Natural killer cell (primary cell): ENCODE results near the gene NEB.

DNA sequence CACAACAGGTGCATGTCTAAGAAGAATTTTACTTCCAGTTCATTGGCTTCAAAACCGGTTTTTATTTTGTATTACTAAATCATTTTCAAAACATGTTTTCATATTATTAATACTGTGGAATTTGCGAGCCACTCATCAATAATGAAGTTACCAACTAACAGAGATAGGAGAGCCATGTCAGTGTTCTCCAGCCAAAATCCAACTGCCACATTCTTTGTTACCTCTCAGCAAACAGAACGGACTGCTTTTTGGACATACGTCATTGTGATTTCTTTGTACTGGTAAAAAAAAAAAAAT, 414.2 kb upstream of the MMADHC start:
- PRO-cap: no peak

DNA sequence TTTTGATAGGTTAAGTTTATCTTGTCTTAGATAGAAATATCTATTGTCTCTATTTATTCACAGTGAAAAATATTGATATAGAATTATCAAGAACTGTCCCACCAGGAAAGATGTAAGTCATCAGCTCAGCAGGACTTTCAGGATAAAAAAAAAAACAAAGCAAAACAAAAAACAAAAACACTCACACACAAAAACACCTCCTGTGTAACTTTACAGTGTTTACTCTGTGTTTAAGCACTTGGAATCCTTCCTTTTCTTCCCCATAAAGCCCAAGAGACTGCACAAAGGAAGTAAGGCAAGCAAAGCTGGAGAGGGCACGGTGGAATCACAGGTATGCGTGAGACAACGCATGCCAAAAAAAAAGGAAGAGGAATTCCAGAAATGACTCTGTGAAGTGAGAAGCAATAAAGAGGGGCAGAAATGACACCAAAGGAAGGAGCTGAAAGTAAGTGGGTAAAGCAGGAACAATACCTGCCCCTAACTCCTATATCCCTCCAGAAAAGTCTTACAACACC, 9.4 kb downstream of the RND3 start:
- PRO-cap: no peak

DNA sequence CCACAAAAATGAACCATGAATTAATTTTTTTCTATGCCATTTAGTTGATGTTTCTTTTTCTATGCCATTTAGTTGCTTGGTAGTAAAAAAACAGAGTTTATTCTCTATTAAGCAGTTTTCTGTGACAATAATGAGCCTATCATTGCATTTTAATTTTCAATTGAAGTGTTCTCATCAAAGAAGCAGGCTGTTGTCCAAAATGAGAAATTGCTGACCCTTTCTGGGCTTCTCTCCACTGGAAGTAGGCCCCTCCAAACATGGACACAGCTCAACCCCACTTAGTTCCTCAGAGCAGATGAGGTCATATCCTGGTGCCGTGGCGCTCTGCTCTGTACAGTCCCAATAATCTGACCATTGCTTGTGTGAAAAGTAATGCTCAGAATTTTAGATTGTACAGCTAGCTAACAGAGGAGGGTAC, 156.6 kb upstream of the RND3 start:
- PRO-cap: no peak

DNA sequence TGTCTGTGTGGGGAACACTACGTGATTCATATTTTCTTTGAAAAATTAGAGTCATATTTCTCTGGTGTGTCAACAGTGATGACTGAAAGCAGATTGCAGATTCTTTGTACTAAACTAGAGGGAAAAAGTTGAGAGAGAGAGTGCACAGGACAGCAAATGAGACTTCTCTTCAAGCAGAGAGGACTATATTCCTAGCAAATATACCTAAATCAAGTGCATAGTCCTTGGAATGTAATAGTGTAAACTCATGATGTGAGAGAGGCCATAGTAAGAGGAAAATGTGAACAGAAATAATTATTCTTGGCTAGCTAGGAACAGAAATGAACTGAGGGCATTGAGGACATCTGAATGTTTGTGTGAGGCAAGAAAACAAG, 157.0 kb upstream of the RND3 start:
- PRO-cap: no peak

- PRO-cap: bidirectional peak, plus-strand start at chr2:151637401, minus-strand start at chr2:151637262; bidirectional peak, plus-strand start at chr2:151637660, minus-strand start at chr2:151637640
These were observed 97.0 kb downstream of the NEB start for GRCh38 chr2:151637125-151637880.

DNA sequence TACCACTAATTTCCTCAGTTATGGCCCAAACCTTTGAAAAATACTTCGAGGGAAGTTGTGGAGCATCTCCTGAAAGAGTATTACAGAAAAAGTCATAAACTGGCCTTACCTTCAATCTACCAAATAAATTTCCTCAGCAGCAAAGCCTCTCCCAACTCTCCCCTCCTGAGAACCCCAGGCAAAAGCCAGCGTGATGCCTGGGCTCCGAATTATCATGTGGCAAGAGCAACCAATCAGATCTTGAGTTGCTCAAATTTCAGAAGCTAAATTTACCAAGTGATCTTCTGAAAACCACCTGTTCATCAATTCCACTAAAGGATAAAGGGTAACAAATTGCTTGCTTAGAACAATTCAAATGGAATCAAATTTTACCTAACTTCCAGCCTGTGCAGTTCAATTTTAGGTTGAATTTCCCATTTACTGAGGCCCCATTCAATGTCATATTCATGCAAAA, at the start of gene NEB:
Gene NEB, minus strand, starts transcription at position 188 of the 454 bp plus-strand sequence.
- PRO-cap: no peak

DNA sequence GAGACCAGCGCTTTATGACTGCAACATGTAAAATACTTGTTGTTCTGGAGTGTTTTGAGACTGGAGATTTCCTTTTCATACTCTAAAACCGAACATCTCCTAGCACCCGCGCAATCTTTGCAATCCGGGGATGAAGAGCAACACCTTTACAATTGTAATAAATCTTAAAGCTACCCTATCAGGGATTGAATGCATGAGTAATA, 744 bp downstream of the STAM2 start:
- PRO-cap: no peak

DNA sequence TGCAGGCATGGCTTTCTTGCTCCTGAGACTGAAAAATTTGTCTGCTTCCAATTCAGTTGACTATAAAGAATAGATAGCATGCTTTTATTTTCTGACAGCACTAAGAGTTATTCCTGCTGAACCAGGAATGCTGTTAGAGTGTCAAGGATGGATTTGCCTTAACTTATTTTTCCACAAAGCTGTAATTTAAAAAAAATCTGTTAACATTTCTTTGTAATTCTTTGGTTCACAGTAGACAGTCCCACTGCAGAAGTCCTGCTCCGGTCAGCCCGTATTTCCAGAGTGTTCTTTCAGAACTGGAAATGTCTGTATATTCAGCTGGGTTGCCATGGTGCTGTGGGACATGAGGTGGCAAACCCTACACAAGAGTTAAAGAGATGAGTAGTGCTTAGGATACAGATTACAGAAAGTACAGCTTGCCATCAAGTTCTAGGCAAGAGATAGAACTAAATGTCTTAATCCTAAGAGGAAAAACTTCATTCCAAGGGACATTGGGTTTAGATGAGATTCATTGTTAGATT, 60.0 kb downstream of the FMNL2 start:
- PRO-cap: no peak

DNA sequence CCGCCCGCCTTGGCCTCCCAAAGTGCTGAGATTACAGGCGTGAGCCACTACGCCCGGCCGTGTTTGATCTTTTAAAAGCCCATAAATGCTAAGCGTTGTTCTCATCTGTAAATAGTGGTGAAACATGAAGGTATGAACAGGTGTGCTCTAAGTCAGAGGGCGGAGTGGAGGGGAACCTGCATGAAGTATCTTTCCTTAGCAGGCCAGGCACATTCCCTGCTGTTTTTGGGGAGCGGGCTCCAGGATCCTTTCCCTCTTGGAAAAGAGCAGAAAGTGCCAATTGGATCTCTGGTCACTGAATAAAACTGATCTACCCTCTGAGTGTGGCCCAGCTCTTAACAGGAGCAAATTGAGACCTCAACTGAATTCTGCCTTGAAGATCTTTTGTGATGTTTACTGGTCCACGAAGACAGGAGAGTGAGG, 67.2 kb downstream of the FMNL2 start:
- PRO-cap: no peak

GRCh38 chr2:152415259-152415781, 80.3 kb downstream of the FMNL2 start:
- PRO-cap: no peak

DNA sequence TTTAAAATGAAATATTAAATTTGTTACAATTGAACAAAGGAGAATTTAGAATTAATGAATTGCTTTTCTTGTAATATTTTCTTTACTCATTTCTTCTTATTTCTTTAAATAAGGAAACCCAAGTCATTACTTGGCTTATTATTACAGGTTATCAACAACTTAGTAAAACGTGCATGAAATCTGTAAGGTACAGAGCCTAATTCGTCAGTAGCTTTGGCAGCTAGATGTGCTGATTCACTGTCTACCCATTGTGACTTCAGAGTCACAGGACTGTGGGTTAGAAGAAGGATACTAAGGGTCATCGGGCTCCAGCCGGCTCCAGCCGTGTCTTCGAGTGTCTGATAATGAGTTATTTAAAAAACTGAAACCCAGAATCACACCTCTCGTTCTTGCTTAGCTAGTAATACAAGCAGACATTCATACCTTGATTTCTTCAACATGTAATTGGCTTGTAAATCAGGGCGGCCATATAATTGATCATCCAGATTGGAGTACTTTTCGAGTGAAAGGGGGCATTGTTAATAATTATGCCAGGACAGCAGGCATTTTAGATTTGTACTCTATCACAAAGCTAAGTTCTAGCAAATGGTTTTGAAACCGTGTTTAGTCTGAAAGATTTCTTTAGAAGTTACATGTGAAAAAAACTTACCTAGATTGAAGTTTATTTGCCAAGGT, 170.6 kb downstream of the FMNL2 start:
- PRO-cap: no peak

DNA sequence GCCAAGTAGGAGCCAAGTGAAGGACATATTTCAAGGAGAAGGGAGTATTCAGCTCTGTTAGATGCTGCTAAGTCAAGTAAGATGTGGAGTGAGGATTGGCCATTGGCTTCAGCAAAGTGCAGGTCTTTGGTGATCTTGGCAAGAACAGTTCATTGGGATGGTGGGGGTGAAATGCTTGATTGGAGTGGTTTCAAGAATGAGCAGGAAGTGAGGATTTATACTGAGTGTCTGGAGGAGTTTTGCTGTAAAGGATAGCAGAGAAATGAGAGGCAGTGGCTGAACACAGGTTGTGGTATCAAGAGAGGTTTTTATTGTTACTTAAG, 139.7 kb downstream of the PRPF40A start:
- PRO-cap: no peak

DNA sequence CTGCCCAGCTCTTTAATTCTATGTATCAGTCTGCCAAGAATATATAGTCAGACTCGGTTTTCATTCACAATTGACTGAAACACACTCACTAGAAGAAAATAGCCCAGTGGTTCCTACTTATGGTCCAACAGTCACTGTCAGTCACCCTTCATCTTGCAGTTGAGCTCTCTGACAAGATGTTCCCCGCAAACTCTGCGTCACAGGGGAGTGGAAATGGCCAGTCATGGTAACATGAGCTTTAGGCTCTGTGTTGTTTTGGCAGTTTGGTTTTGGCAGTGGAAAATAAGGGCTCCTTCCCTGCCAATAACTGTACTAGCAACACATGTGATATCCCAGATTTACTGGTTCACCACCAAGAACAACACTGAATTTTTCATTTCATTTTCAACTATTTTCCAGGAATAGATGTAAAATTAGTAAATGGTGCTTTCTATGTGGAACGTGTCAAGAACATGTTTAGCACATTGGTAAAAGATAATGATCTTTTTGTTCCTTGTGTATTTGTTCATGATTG, 122.4 kb downstream of the PRPF40A start:
- PRO-cap: no peak

GRCh38 chr2:152665967-152666734, 51.1 kb downstream of the PRPF40A start:
- PRO-cap: no peak

DNA sequence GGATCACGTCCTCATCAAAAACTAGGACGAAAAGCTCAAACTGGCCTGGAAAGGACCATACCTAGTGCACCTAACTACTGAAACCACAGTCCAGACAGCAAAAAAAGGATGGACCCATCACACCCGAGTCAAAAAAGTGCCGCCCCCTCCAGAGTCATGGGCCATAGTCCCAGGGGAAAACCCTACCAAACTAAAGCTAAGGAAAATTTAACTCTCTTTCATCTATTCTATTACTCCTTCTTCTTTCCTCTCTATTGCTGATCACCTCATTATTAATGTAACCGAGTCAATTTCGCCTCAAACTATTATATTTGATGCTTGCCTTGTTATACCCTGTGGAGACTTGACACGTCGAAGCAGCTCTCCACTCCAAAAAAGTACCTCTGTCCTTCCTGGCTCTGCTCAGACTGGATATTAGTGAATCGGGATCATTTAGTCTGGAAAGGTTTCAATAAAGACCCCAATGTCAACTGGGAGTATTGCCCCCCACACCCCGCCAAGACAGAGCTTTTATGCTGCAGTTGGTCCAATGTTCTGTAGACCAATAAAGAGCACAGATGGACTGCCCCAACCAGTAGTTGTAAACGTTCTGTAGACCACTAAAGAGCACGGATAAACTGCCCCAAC, 9.9 kb downstream of the PRPF40A start:
- PRO-cap: no peak

DNA sequence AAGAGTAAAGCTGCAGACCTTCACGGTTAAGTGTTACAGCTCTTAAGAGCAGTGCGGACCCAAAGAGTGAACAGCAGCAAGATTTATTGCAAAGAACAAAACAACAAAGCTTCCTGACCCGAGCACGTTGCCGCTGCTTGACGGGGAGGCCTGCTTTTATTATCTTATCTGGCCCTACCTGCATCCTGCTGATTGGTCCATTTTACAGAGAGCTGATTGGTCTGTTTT, 85.9 kb downstream of the ARL6IP6 start:
- PRO-cap: no peak

- PRO-cap: no peak
These were observed 777.1 kb downstream of the KCNJ3 start for GRCh38 chr2:155475529-155475978.

DNA sequence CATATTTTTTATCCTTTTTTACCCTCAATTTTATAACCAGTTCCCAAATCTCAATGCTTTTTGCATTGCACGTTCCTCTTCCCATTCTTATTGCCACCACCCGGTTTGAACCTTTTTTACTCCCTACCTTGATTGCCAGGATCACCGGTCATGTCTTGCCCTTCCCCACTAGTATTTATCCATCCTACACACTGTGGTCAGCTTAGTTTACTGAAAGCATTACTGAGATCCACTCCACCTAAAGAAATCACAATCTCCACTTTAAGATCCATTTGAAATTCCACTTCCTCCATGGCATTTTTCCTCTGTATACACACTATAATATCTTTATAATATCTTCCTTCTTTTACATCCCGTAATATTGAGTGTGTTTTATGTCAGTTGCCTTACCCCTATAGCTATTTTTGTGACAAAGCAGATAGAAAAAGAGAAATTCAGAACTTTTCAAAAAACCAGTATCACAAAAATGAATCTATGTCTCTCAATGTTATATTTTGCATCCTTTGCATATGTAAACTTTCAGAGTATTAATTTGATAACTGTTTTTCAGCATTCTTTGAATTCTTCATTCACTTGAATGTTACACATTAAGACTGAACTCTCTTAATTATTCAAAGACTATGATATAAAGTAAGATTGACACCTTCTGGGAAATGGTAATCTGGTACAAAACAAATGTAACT, 318.8 kb downstream of the NR4A2 start:
- PRO-cap: no peak

DNA sequence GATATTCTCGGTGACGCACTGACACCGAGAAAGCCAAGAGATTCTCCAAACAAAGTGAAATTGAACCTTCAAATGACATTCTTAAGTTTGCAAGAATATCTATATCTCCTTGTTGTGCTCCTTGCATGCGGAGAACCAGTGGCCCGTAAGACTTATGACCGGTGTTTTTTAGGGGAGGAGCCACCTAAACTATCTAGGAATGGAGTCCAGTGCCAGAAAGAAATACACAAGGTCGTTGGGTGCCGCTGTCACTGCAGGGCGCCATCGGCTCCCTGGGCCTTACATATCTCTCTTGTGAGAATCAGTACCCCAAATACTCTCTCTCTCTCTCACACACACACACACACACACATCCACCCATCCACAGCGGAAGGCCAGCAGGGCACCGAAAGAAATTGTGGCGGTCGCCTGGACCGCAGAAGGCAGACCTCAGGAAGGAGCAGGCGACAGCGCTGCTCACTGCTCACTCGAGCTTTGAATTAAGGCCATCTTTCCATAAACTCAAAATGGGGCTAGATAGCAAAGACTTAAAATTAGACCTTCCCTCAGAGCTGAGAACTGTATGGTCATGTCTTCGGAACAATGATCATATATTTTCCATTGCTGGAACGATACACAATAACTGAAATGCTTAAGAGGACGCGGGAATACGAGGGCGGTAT, 10.4 kb downstream of the NR4A2 start:
- PRO-cap: no peak

DNA sequence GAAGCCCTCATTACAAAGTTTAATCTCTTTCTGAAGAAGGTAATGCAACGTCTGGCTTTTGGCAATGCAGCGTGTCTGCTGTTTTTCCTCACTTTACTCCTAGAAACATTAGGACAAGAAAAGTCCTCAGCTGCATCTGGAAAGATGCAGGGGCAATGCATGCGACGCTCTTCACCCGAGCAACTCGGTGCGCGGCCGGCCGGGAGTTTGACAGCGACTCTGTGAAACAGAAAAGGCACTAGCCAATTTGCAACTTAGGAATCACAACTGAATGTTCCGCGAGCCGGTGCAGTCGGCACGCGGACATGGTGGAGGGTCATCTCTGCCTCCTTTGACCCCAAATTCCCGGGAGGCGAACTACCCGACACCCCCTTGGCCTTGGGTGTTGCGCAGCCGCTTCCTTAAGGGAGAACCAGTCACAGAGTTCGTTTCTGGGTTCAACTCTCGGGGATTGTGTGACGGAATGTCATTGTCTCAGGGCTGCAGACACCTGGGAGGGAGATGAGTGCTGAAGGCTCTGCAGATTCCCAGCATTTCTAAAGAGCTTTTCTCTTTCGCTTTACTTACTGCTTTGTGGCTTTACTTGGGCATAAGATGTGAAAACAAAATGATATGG, 9.8 kb downstream of the NR4A2 start:
- PRO-cap: no peak